Heart right ventricle (tissue), 2 donors: ENCODE data around the gene SDHAF2.

GRCh38 chr11:61041926-61042600, 60.2 kb upstream of the CD5 start:
- PRO-cap, 2 experiments = peak in 2 of 2 experiments; most common plus-strand start chr11:61042408 (in 2); most common minus-strand start chr11:61042172 (in 2)

GRCh38 chr11:61061673-61061952, 40.7 kb upstream of the CD5 start:
- PRO-cap, 2 experiments = no peak in any of the 2 experiments

GRCh38 chr11:61334310-61334879, 1.4 kb downstream of the TKFC start:
- PRO-cap, 2 experiments = no peak in any of the 2 experiments

DNA sequence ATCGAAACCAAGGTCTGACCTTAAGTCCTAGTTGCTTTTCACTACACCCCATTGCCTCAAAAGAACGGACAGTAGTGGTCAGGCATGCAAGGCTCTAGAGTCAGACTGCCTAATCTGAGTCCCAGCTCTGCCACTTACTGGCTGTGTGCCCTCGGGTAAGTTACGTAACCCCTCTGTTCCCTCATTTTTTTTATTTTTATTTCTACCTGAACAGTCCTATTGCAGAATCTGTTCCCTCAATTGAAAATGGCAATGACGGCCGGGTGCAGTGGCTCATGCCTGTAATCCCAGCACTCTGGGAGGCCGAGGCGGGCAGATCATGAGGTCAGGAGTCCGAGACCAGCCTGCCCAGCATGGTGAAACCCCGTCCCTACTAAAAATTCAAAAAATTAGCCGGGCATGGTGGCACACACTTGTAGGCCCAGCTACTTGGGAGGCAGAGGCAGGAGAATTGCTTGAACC, 9.5 kb downstream of the CYB561A3 start:
- PRO-cap, 2 experiments = no peak in any of the 2 experiments

GRCh38 chr11:61370151-61370954, 8.2 kb downstream of the TMEM138 start:
- PRO-cap, 2 experiments = no peak in any of the 2 experiments

- PRO-cap, 2 experiments = no peak in any of the 2 experiments
These were observed 9.4 kb downstream of the TMEM216 start for GRCh38 chr11:61401375-61402690.

DNA sequence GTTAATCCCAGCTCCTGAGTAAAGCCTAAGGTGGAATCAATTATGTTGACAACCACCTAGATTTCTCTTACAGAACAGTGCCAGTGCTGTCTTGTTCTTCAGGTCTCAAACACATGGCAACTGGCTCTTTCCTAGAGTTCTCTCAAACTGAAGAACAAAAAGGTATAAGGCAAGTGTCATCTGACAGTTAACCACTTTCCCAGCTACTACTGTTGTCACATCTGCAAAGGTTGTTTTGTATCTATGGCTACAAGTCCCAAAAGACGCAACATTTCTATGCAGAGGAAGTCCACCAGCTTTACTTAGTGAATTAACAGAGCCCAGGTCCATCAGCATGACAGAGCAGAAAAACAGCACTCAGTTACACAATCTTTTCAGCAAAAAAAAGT, 12.2 kb downstream of the CPSF7 start:
- PRO-cap, 2 experiments = no peak in any of the 2 experiments

DNA sequence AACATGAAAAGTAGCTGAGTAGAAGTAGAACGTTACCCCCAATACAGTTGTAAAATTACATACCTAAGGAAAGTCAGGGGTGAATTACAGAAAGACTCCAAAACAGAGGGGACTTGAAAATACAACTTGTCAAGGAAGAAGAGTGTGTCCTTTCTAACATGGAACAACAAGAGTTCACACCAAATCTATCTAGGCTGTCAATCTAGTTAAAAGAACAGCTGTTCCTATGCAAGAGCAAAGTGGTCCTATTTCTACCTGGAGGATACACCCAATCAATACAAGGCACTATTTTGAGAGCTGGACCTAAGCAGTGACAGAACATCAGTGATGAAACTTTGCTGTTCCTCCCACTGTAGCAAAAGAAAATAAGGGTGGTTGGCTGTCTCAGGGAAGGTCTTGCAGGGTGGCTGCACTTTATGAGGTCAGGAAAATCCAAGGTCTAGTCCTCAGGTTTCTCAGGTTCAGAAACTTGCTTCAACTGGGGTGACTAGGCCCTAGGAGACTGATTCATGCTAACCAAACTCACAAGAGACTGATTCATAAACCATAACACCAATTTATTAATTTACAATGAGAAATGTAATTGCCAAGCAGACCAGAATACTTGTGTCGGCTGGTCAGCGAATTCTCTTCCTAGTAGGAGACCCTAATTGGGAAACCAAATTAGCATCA, 11.7 kb downstream of the CPSF7 start:
- PRO-cap, 2 experiments = no peak in any of the 2 experiments

GRCh38 chr11:61429632-61430742, at the start of gene SDHAF2:
Gene SDHAF2 (plus strand): TSS chr11:61430124.
- PRO-cap, 2 experiments = peak in 2 of 2 experiments; most common plus-strand start chr11:61430065 (in 1); most common minus-strand start chr11:61429975 (in 2)

DNA sequence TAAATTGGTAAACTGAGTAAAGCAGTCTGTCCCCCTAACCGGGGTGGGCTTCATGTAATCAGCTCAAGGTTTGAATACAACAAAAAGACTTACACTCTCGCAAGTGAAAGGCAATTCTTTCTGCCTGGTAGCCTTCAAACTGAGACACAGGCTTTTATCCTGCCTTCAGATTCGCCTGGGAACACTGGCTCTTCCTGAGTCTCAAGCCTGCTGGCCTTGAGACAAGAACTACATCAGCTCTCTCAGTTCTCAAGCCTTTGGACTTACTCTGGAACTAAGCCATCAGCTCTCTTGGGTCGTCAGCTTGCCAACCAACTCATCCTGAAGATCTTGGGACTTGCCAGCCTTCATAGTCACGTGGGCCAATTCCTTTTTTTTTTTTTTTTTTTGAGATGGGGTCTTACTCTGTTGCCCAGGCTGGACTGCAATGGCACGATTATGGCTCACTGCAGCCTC, 8.1 kb upstream of the PPP1R32 start:
- PRO-cap, 2 experiments = no peak in any of the 2 experiments

DNA sequence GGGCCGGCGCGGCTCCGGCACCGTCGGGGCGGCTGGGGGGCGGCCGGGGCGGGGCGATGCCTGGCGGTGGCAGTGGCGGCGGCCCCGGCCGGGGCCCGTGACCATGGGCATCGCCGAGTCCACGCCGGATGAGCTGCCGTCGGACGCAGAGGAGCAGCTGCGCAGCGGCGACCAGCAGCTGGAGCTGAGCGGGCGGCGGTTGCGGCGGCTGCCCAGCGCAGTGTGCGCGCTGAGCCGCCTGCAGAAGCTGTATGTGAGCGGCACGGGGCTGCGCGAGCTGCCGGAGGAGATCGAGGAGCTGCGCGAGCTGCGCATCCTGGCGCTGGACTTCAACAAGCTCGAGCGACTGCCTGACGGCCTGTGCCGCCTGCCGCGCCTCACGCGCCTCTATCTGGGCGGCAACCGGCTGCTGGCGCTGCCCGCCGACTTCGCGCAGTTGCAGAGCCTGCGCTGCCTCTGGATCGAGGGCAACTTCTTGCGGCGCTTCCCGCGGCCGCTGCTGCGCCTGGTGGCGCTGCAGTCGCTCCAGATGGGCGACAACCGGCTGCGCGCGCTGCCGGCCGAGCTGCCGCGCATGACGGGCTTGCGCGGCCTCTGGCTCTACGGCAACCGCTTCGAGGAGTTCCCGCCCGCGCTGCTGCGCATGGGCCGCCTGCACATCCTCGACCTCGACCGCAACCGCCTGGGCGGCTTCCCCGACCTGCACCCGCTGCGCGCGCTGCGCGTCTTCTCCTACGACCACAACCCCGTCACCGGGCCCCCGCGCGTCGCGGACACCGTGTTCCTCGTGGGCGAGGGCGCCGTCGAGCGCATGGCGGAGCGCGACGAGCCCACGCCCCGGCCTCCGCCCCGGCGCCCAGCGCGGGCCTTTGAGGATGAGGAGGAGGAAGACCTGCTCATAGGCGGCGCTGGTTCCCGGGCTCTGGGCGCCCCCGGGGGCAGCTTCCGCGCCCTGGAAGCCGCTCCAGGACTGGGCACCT, 637 bp downstream of the LRRC10B start:
- PRO-cap, 2 experiments = peak in 1 of 2 experiments; most common plus-strand start position 605 of the sequence (in 1); most common minus-strand start position 501 of the sequence (in 1)

GRCh38 chr11:61515432-61516066, 7.0 kb downstream of the LRRC10B start:
- PRO-cap, 2 experiments = no peak in any of the 2 experiments

- PRO-cap, 2 experiments = no peak in any of the 2 experiments
These were observed 23.6 kb downstream of the LRRC10B start for GRCh38 chr11:61531980-61532625.

DNA sequence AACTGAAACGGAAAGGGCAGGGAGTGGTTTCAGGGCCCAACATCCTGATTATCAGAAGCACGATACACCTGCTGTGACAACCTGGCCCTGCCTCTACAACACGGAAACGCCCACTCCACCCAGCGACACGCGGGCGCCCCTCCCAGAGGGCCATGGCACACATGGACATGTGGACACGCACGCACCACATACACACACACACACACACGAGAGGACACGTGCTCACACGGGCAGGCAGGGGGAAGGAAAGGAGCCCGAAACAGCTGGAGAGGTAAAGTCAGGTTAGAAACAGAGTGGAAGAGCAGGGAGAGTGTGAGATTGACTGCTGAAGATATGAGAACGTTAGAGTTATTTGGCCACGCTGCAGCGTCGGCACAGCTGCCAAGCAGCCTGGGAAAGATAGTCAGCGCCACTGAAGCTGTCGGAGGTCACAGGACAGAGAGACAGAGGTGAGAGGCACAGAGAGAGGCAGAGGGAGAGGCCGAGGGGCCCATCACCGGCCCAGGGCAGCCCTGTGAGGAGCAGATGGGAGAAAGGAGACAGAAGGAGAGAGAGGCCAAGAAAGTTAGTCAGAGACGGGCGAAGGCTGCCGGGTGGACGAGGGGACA, 26.2 kb downstream of the LRRC10B start:
- PRO-cap, 2 experiments = peak in 1 of 2 experiments; most common plus-strand start position 431 of the sequence (in 1)

- PRO-cap, 2 experiments = no peak in any of the 2 experiments
These were observed 29.2 kb upstream of the DAGLA start for GRCh38 chr11:61650928-61651502.

- PRO-cap, 2 experiments = no peak in any of the 2 experiments
These were observed 21.2 kb downstream of the DAGLA start for GRCh38 chr11:61701261-61701998.

DNA sequence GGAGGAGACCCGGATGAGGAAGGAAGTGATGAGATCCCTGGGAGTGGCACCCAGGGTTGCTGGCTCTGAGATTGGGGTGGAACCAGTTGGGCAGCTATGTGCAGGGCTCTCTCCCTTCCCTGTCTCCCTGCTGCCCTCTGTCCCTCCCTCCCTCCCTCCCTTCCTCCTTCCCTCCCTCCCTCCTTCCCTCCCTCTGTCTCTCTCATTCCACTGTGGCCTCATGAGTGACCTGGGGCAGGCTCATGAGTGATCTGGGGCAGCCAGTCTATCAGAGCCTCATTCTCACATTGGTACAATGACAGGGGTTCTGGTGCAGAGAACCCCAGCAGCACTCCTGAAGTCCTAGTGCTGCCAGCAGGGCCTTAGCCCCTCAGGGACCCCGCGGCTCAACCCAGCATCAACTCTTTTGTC, 9.8 kb upstream of the MYRF start:
- PRO-cap, 2 experiments = no peak in any of the 2 experiments

GRCh38 chr11:61795621-61796634, 3.2 kb downstream of the FEN1 start:
- PRO-cap, 2 experiments = no peak in any of the 2 experiments

GRCh38 chr11:61796635-61797219, 4.0 kb downstream of the FEN1 start:
- PRO-cap, 2 experiments = no peak in any of the 2 experiments

GRCh38 chr11:61815749-61816008, 1.1 kb downstream of the FADS1 start:
- PRO-cap, 2 experiments = no peak in any of the 2 experiments